GM19239 (cell line): ENCODE measurements around a stretch of chr2.

DNA sequence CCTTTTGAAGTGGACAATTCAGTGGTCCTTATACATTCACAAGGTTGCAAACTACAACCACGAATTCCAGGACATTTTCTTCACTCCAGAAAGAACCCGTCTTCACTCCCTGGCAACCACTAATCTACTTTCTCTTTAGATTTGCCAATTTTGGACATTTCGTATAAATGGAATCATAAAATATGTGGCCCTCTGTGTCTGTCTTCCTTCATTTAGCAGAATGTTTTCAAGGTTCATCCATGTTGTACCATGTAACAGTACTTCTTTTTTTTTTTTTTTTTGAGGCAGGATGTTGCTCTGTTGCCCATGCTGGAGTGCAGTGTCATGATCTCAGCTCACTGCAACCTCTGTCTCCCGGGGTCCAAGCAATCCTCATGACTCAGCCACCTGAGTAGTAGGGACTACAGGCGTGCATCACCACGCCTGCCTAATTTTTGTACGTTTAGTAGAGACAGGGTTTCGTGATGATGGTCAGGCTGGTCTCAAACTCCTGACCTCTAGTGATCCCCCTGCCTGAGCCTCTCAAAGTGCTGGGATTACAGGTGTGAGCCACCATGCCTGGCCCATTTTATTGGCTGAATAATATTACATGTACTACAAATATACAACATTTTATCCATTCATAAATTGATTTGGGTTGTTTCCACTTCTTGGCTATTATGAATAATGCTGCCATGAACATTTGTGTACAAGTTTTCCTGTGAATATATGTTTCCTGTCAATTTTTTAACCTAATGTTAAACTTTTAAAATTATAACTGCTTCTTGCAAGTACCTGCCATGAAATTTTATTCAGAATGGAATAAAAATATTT, 31.1 kb downstream of the RAB1A start:
- RRBS: no CpG with 5 or more reads among the region's 8 CpGs

DNA sequence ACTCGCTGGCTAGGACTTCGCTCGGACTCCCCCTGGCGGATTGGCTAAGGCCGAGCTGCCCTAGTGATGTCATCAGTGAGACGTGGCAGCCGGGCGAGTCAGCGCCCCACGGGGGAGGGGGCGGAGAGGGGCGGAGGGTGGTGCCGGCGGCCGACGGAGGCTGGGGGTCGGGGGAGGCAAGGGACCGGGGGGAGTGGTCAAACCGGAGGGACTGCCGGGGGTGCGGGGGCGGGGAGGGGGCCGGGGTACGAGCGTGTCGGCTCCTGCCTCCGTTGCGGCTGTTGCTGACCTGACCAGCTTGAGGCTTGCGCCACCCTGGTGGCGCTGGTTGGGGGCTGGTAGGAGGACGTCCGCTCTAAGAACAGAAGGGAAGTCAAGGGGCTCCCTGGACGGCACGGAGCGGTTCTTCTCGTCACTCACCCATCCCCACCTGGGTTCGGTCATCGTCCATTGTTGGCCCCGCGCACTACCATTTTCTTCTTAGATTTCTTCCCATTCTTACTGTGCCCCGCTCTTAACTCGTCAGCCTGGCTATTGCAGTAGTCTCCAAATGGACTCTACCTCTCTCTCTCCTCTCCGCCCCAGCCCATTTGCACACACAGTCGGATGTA, 576 bp upstream of the RAB1A start:
- RRBS: 3% methylated on average over 11 of the region's 44 CpGs

- RRBS: no CpG with 5 or more reads among the region's 2 CpGs
Measured at GRCh38 chr2:65269896-65270357, 42.3 kb downstream of the ACTR2 start.

- RRBS: no CpG with 5 or more reads among the region's 9 CpGs
Measured at GRCh38 chr2:65334544-65335628, 97.5 kb downstream of the SPRED2 start.

DNA sequence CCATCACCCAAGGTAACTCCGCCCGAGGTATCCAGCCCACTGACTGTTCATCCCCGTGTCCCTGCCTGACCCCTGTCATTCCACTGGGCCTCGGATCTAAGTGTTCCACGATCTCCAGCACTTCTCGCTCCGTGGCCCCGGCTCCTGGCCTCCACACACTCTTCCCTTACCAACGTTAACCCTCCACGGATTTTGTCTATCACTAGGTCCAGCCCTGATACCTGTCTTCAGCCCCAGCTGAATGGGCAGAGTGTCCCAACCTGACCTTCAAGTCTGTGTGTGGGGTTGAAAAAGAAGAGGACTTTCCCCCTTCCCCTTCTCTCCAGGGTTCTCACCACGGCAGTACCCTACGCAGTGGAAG, 37.4 kb downstream of the SPRED2 start:
- RRBS: no CpG with 5 or more reads among the region's 12 CpGs

GRCh38 chr2:65430393-65430640, 2.1 kb downstream of the SPRED2 start:
- RRBS: no CpG with 5 or more reads among the region's 6 CpGs

- RRBS: no CpG with 5 or more reads among the region's 4 CpGs
Measured at GRCh38 chr2:65437010-65437230, 4.5 kb upstream of the SPRED2 start.

DNA sequence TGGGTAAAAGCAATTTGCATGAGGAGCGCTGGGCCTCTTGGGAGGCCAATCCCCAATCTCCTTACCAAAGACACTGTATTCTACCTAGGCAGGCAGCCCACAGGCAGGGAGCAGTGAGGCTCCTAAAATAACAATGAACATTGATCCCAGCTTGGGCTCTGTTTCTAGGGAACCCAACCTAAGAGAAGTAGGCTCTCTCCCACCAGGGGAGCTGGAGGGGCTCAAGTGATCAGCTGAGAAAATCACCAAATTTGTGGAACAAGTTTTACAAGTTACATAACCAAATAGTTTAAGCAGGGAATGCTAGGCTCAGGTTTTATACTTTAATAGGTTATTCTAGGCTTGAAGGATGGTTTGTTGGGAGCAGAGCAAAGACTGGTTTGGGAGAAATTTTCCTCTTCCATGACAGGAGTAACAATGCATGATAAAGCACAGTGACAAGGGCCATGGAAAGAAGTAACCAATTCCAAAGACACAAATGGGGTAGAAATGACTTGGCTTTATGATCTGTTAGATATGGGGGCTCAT, 6.1 kb upstream of the SPRED2 start:
- RRBS: no CpG with 5 or more reads among the region's 1 CpG

- RRBS: no CpG with 5 or more reads among the region's 4 CpGs
Measured at GRCh38 chr2:65639381-65639860, 207.0 kb upstream of the SPRED2 start.

GRCh38 chr2:65731171-65731824, 298.9 kb upstream of the SPRED2 start:
- RRBS: no CpG with 5 or more reads among the region's 15 CpGs

DNA sequence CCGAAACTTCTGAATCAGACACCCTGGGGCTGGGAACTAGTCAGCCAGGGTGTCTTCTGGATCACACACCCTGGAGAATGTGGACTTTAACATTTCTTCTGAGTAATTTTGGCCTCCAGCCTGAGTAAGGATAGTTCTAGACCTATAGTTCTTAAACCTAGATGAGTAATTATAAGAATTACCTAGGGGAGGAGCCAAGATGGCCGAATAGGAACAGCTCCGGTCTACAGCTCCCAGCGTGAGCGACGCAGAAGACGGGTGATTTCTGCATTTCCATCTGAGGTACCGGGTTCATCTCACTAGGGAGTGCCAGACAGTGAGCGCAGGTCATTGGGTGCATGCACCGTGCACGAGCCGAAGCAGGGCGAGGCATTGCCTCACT, 44.0 kb upstream of the MEIS1 start:
- RRBS: no CpG with 5 or more reads among the region's 13 CpGs

DNA sequence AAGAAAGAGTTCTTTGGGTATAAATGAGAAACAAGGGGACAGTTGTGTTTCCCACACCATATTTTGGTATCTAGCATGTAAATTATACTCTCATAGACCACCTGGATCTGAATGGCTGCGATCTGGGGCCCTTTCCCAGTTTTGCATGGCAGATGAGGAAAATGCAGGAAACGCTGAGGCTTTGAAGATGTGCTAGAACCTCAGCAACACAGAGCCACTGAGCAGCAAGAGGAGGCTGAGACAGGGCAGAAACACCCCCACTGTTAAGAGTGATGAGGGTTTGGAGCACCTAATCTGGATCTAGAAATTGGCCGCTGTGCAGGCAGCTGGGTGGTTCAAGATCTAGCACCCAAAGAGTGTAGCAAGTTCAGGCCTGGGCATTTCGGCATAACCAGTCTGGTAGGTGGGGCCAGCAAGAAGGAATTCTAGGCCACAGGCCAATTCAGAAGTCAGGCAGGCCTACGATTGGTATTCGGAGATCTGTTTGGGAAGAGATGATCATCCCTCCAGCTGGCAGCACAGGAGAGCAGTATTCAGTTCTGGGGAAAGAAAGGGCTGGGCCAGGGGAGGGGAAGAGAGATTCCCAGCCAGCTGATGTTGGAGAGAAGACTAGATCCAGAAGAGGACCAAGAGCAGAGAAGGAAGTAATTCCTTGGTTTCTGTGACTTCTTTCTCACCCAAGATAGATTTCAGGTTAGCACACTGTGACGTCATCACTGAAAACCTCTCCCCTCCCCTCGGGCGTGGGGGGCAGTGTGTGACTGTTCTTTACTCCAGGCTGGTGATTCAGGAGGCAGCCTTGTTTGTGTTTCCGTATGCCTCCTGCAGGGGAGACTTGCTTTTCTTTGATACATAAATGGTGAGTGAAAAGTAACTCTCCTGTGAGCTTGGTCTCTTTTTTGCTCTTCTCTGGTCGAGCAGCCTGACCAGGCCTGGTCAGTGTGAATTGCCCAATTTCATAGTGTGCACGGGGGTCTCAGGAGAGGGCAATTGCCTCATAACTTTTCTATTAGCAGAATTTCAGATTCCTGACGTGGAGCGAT, 60.9 kb downstream of the MEIS1 start:
- RRBS: no CpG with 5 or more reads among the region's 14 CpGs

GRCh38 chr2:67479336-67479819, 82.2 kb downstream of the ETAA1 start:
- RRBS: no CpG with 5 or more reads among the region's 1 CpG

DNA sequence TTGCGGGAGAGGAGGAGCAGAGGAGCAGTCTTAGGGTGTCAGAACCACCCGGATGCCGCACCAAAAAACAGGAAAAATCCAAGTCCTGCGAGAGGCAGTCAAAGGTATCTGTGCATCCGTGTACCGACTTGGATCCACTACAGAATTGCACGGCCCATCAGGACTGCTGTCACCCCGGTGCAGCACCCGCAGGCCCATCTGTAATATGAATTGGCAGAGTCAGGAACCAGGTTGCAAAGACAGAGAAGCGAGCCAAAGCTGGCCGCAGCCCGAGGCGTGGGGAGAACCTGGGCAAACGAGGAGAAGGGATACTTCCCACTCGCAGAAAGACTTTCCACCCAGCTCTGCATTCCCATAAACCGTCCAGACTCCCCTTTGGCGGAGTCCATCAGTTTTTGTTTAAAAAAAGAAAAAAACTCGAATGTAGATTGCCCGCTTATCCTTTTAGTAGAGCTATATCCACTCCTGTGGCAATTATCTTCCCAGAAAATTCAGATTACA, 658 bp upstream of the PPP3R1 start:
- RRBS: no CpG with 5 or more reads among the region's 19 CpGs

DNA sequence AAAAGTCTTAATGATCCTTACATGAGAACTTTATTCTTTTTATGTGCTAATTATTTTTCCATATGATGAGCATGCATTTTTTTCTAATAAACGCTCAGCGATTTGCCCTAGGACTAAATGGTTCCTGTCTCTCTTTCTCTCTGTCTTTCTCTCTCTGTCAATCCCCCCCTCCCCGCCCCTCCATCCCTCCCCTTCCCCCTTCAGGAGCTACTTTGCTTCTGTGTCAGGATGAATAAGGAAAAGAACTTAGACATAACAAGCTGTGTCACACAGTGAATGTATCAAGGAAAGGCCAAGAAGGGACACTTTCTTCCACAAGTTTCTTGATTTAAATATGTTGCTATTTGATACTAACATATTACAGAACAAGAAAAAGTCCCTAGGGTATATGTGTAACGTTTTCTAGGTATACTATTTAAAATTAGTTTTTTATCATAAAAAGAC, 1.4 kb upstream of the PPP3R1 start:
- RRBS: no CpG with 5 or more reads among the region's 4 CpGs

DNA sequence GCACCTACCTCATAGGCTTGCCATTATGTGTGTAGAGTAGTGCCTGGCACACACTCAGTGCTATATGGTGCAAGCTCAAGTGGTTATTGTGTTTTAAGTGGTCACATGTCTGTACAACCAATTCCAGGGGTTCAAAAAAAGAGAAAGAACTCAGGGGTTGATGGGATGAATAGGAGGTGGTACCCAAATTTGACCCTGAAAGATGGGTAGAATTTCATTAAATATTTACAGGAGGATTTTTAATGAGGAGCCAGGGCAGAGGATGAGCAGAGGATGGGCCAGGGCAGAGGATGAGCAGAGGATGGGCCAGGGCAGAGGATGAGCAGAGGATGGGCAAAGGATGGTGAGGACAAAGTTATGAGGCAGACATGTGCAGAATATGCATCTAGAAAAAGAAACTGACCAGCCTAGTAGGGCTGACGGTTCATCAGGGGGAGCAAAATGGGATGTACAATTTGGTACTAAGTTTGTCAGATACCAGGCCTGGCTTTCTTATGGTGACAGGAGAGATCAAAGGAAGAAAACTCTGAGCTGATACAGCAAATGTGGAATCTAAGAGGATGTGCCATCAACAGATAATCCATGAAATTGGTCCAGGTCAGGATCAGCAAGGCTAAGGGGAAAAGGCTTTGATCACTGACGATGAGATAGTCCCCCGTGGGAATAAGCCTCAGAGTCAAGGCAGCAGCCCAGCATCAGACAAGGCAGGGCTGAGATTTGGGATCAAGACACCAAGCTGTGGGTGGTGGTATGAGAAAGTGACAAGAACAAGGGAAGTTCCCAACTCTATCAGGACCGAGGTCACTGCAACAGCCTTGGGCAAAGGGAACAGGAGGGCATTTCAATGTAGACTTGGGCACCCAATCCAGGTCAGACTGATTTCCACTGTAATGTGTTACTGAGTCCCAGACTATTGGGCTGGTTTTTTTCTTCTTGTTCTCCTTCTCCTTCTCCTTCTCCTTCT, 18.4 kb downstream of the PLEK start:
- RRBS: no CpG with 5 or more reads among the region's 4 CpGs

DNA sequence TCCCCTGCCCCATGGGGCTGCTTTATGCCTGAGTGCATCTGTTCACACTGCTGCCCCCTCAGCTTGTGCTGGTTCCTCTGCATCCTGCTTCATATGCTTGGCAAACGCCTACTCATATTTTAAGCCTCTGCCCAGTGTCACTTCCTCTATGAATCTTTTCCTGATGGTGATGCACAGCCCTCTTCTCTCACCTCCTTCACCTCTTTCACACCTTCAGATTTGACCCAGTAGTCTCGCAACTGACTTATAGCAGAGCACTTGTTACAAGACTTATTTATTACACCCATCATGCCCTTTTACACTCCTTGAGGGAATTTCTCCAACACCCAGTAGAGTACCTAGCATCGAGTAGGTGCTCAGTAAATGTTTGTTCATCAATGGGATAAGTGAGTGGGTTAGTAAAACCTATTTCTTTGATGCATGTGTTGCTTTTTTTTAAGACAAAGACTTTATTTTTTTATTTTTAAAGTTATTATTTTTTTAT, 20.6 kb downstream of the PLEK start:
- RRBS: no CpG with 5 or more reads among the region's 3 CpGs

DNA sequence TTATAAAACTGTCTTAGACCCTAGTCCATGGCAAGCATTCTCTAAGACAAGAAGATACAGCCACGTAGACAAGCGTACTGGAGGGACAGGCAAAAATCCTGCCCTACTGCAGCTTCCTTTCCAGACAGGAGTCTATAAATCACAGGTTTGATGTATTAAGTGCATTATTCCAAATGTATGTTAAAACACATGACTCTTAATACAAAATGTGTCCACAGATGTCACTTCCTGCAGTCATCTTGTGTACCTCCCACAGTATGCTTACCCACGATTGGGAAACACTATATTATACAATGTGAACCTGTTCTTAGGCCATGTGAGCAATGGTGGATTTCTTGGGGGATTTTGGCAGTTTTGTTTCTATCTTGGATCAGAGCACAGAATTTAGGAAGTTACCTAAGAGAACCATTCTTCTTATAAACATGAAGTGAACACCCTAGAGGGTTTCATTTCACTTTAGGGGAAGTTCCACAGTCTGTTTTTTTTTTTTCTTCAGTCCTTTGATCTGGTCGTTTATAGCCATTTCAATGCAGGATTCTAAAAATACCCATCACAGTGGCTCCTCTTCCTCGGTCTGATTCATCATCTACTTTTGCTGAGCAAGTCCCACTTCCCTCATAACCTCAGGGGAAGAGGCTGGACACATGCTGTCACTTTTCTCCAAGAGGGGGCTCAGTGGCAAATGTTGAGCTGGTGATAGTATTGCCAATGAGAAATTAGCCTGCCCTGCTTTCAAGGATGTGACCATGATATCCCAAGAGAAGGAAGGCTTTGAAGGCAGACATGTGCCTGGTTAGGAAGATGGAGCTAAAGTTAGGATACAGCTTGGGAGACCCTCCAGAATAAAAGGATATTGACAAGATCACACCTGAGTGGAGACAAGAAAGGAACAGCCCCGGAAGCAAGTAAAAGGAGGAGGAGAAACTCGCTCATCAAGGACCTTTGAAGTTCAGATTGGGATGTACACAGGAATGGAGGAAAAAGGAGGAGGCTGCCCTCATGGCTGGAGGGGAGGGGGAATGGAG, 22.5 kb downstream of the PLEK start:
- RRBS: no CpG with 5 or more reads among the region's 7 CpGs

DNA sequence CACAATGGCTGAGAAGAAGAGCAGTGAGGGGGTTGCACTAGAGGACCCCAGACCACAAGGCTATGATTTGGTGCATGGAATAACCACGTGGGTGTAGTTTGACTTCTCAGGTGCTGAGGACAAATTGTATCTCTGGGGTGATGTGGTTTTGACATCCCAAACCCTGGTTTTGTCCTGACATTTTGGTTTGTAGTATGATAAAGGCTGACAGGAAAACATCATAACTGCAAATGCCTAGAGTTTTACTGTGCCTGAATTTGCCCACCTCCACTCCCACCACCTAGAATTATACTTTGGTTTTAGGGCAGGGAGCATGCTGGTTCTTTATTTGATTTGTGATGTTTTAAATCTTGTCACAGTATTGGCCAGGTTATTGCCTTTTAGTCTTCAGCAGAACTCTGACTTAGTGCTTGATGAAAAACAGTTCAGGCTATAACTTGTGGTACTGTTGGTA, 29.6 kb downstream of the PLEK start:
- RRBS: no CpG with 5 or more reads among the region's 1 CpG

DNA sequence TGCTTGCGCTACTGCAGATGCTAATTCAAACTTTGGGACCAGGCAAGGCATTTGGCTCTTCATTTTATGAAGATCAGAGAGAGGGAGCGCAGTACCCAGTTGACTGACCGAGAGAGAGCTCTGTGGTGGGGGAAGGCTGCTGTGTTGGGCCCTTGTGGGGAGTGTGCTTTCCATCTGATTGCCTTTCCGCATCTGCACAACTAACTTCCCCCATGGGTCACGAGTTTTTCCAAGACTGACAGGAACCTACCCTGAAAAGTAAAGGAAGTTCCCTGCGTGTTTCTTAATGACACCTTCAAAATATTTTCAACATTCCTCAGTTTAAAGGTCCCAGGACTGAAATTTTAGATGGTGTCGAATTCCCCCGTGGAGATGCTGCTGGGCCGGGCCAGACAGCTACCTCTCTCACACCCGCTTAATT, 2.5 kb upstream of the ARHGAP25 start:
- RRBS: no CpG with 5 or more reads among the region's 10 CpGs